ENCODE results near the genes GPX2, CCDC196 and PLEK2.

DNA sequence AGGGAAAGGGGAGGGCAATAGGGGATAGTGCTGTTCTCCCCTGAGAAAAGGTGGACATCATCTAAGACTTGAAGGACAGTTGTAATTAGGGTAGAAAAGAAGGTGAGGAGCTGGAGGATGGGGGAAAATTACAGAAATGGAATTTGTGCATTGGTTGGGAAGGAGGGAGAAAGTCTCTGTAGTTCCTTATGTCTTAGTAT lies 1.1 kb downstream of the CHURC1 start:
- PRO-cap: no peak

DNA sequence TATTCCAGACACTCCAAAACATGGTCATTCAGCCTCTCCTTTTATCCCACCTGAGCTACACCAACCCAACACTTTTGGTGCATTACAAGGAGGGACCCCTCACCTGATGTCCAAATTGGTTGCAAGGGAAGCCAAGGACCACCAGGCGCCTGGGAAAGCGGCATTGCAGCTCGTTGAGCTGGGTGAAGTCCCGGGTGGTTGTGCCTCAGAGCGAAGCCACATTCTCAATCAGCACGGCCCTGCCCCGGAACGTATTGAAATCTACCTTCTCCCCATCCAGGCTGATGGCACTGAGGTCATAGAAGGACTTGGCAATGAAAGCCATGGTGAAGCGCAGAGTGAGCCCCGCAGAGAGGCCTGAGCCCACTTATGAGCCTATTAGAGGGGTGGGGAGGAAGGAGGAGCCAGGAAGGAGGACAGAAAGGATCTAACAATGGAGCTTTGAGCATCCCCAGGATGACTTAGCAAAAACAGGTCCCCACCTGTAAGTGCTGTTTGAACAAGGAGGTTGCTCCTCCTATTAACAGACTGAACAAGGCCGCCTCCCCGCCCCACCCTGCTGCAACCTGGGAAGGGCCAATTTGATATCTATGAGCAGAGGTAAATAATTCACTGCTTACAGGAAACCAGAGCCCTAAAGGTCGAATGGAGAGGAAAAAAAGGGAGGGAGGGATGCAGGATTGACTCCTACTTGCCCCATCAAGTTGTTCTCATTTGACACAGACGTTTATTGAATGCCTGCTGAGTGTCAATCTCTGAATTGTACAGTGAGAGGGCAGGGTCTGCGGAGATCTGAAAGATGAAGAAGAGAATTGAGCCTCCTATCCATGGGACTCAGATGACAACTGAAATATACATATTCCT lies at the start of gene GPX2:
TSS of gene GPX2 (minus strand) at position 344 of the 864 bp plus-strand sequence.
- PRO-cap: no peak

DNA sequence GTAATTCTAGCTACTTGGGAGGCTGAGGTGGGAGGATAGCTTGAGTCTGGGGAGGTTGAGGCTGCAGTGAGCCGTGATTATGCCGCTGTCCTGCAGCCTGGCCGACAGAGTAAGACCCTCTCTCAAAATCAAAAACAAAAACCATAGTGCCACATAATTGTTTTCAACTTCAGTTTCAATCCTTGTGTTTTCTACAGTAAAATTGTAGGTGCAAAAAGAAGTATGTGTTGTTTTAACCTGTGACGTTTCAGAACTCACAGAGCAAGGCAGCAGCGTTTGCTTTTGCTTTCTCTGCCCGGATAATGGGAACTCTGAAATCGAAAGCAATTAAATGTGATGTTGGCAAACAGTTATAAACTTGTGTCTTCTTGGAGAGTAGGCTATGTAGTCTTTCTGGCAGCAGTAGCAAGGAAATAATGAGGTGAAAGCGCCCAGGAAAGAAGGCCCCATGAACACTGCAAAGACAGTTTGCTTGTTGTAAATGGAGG lies 39.0 kb downstream of the FNTB start:
- PRO-cap: no peak

GRCh38 chr14:65054369-65054978 lies 47.8 kb downstream of the MAX start:
- PRO-cap: no peak

DNA sequence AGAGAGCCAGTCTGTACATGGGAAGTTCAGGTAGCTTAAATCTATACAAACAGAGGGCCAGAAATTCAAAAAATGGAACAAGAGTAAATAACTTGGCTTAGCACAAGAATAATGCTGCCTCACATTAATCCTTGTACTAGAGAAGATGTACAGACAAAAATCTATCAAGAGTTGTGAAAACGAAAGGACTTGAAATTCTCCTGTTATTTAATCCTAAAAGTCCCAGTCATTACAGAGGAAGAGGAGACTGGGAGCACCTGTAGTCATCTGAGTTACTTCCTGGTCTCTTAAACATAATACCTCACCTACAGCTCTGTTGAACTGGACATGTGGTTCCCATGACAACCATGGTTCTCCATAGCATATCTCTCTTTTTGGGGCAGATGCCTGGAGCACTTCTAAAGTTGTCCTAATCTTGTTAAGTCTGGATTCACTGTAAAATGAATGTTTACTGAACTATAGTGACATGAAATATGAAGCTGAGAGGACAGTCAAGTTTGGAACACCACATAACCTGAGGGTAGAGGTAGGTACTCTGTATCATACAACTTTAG lies 7.3 kb downstream of the MAX start:
- PRO-cap: no peak

- PRO-cap: no peak
These were observed 54.3 kb upstream of the MAX start for GRCh38 chr14:65156433-65157211.

GRCh38 chr14:66425576-66425934 lies 60.6 kb upstream of the CCDC196 start:
- PRO-cap: no peak

GRCh38 chr14:66486008-66486752 lies at the start of gene CCDC196:
TSS of gene CCDC196 (plus strand) at chr14:66486371.
- PRO-cap: no peak

DNA sequence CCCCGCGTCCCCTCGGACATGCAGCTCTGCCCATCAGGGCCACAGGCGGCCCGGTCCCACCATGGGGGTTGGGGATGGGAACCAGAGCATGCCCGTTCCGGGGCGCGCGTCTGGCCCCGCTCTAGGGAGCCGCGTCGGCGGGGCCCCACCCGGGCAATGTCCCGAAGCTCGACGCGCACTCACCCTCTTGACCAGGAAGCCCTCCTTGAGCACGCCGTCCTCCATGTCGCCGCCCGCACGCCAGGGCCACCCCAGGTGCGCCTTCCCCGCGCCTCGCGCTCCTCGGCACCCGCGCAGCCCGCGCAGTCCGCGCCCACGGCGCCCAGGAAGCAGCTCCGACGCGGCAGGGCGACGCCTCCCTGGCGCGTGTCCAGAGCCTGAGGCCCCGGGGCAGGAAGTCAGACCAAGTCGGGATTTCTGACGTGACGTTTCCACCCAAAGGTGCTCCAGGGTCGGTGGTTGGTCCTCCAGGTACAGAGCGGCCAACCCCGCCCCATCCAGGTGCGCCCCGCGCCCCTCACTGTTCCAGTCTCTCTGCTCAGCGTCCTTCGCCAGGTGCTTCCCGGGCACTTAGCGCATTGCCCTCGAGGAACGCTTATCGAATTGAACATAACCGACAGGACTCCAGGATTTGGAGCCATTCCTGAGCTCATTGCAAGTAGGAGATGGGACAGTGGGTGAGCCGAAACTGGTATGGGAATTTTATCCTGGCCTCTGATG lies at the start of gene PLEK2:
TSS of gene PLEK2 (minus strand) at position 331 of the 720 bp plus-strand sequence.
- PRO-cap: no peak

DNA sequence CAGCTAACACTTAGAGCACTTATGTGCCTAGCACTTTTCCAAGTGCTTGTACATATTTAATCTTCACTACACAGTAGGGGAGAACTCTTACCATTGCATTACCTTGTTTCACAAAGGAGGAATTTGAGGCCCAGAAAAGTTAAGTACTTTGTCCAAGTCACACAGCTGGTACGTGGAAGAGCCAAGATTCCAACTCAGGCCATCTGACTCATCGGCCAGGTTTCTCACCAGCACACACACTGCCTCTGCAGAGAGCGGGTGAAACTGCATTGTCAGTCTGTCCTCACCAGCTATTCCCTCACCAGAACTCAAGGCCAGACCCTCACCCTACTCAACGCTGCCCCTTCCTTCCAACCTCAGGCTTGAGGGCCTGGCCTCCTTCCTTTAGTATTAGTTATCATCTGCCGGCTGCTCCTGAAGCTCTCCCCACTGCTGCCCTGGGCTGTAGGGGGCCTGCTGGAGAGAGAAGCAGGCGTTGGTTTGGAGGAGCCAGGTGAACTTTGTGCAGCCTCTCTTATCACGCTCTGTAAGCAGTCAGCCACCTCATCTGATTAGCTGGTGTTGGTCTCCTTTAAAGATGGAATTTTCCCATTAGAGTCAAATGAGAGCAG lies 16.5 kb upstream of the PLEK2 start:
- PRO-cap: no peak

GRCh38 chr14:68088303-68089031 lies 268.9 kb downstream of the RAD51B start:
- PRO-cap: no peak

DNA sequence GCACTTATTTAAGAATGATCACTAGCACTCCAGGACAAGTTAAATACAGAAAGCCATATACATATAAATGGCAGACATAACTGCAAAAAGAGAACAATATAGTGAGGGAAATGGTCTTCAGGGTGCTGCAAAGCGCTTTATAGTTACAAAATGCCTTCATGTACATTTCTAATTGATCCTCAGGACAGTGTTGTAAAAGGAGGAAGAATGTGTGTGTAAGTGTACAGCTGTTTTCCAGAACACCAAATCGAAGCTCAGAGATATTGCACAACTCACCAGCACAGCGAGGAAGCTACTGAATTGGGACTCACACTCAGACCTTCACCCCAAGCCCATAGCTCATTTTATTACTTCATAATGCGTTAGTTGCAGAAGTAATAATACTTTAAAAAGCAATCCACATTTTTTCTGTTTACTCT lies 428.2 kb downstream of the RAD51B start:
- PRO-cap: no peak

GRCh38 chr14:68253977-68254335 lies 434.4 kb downstream of the RAD51B start:
- PRO-cap: no peak

DNA sequence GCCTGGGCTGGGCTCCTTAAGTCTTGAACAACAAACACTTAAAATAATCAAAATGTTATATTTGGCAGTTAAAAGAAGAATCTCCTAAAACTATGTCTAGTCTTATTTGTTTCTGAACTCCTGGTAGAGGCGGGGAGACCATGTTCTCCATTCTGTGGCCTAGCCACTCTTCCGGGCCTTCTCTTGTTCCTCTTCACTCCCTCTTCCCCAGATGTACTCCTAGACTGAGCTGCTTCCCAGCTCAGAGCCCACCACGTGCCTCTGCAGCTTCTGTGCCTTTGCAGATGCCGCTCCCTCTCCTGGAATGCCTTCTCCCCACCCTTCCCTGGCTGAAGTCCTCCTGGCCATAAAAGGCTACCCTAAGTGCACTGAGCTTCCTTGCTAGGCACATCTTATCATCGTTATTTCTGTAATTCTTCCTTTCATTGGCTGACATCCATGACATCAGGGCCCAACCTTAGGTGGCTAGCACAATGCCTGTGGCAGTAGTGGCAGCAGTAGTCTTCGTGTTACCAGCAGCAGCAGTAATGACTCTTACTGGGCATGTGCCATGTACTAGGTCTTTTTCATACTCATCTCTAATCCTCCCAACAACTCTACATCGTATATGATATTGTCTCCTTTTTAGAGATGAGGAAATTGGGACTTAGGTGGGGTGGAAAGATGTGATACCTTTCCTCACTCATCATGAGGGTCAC lies 432.7 kb downstream of the ZFP36L1 start:
- PRO-cap: no peak

GRCh38 chr14:68363728-68364206 lies 429.1 kb downstream of the ZFP36L1 start:
- PRO-cap: no peak

DNA sequence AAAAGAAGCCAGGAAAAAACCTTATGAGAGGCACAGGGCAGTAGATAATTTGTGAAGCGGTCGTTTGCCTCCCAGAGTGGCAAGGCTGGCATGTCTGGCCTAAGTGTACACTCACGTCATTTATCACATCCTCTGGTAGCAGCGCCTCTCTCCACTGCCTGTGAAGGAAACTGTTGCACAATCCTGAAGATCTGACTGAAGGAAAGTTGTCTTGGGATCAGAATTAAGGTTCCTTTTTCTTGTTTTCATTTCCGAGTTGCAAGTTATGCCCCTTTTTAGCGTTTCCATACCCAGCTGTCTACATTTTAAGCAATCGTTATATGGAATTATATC lies 408.5 kb downstream of the ZFP36L1 start:
- PRO-cap: no peak

- PRO-cap: no peak
These were observed 395.5 kb downstream of the ZFP36L1 start for GRCh38 chr14:68397315-68397871.

DNA sequence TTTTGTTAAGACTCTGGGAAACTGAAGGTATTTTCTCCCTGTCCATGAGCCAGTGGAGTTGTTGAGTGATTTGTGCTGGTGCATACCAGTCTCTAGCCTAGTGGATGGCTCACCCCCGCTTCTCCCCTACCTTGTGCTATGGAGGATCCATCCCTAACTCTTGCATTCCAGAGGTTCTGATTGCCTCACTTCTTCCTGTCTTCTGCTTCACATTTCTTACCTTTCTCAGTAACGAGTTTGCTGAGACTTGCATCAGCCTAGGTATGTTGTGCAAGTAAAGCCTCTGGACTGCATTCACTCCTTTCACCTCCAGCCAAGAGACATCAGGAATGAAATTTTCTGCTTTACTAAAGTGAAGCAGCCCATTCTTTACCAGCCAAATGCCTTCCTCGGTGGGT lies 391.5 kb downstream of the ZFP36L1 start:
- PRO-cap: no peak

GRCh38 chr14:68450007-68450361 lies 342.9 kb downstream of the ZFP36L1 start:
- PRO-cap: unidirectional peak, plus-strand start at chr14:68450118

GRCh38 chr14:68578278-68578630 lies 214.6 kb downstream of the ZFP36L1 start:
- PRO-cap: no peak